CD14-positive monocyte (primary cell): Measurements from ENCODE around the genes SIGLEC8, ZNF613, ZNF350 and ZNF331.

- CAGE, long polyA plus RNA: no peak
Observed at GRCh38 chr19:51458114-51458837, at the start of gene SIGLEC8. Gene SIGLEC8, minus strand, starts transcription at chr19:51458454.

DNA sequence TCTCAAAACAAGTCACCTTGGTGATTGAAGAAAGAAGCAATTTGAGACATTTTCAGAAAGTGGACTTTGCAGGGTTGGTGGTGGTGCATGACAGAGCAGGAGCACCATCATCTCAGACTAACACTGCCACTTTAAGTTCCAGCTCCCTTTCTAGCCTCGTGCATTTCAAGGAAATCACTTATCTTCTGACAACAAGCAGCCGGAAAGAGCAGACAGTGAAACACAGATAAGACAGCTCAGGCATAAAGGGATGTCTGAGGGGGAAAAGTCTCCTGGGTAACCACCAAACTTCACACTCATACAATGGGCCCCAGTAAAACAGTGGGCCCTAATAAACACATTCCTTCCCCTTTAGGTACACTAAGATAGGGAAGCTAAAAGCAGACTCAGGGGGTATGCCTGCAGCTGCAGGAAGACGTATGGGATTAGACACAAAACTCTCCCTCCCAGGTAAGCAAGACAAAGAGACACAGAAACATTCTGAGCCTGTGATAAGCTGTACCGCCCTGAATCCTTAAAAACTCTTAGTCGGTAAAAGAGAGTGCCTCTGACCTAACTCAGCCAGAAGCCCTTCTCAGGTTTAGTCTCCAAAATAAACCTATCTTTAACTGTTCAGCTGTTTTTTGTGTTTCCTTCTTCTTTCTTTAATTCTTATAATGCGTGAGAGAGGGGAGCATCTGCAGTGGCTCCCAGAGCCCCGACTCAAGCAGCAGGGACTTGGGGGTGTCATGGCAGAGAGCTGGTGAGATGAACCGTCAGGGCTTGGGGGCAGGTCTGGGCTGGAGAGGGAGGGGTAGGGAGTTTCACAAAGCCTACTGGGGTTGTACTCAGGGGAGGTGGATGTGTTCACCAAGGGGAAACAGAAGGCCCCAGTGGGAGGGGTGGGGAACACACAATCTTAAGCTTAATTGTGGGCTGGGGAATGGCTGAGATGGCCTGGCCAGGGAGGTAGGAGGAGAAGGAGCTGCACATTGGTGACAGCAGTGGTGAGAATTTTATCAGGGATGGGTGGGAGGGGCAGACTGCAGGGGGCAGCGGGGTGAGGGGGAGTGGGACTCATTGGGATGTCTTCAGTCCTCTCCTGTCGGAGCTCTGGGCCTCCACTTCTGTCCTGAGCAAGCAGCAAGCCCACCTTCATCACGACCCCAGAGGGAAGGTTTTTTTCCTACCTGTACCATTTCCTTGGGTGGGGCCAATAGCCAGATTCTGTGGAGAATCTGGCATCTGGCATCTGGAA is 16.7 kb upstream of the SIGLEC6 start:
- CAGE, long polyA plus RNA: no peak

GRCh38 chr19:51761758-51762135 is 767 bp downstream of the FPR2 start:
- CAGE, long polyA plus RNA: no peak

DNA sequence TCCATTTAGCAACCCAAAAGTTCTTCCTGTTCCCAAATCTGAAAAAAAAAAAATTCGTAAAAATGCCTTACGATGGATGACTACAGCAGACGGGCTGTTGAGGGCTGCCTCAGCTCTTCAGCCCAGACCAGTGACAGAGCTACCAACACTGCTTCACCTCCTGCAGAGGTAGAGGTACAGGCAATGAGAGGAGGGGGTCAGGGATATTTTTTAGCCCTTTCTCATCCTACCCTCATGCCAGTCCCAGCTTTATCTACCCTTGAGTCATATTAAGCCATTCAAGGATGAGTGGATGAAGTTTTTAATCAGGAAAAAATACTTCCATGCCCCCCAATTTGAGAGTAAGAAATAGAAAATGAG is 7.2 kb downstream of the FPR3 start:
- CAGE, long polyA plus RNA: no peak

- CAGE, long polyA plus RNA: no peak
Observed at GRCh38 chr19:51805343-51805889, 10.5 kb downstream of the FPR3 start.

DNA sequence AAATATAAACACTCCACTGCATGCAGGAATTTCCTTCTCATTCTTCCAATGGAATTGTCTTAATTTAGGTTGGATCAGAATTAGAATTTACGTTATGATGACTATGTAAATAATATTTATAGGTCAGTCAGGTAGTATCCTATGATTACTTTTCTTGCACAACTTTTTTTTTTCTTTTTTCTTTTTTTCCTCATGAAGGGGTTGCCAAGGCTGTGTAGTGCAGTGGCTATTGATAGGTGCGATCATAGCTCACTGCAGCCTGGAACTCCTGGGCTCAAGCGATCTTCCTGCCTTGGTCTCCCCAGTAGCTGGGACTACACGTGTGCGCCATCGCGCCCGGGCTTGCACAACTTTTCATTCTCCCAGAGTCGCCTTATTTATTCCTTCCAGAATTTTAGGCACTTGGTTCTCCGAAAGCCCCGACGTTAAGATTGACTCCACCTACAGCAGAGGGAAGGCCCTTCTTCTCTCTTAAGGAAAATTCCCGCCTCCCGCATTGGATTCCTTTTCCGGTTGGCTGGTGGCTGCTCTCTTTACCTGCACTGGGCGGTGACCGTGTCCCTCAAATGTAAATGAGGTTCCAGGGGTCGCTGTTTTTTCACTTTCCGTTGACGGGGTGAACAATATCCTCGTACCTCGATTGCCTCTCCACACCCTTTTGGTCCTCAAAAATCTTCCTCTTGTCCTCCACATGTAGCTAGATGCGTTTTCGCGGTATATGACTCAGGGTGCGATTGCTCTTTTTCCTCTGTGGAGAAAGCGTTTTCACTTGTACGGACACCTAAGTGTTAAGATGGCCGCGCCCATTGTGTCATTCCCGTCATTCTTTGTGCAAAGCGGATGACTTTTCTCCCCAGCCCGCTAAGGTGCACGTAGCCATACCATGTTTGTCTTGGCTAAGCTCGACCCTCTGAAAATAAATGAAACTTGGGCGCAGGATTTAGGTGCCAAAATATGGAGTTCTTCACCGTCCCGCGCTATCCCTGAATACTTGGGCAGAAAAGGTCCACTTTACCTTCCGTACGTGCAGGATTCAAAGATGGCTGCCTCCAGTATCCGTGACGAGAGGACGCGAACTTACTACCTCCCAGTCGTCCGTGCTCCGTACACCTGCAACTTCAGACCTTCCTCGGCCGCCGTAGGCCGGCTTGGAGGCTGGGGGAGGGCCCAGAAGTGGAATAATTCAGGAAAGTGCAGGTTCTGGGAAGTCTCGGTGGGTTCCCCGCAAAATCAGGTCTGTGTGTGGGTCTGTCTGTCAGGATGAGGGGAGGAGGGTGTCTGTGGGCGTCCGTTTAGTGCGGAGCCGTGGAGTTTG is at the start of gene ZNF613:
Gene ZNF613 (plus strand): TSS at position 1,166 of the 1,315 bp plus-strand sequence.
- CAGE, long polyA plus RNA: no peak

GRCh38 chr19:51986090-51987221 is at the start of gene ZNF350:
Gene ZNF350, minus strand, starts transcription at chr19:51986840.
- CAGE, long polyA plus RNA: start-site peak on the minus strand at chr19:51986805-51986856, 44 and 51 reads in 2 replicates

DNA sequence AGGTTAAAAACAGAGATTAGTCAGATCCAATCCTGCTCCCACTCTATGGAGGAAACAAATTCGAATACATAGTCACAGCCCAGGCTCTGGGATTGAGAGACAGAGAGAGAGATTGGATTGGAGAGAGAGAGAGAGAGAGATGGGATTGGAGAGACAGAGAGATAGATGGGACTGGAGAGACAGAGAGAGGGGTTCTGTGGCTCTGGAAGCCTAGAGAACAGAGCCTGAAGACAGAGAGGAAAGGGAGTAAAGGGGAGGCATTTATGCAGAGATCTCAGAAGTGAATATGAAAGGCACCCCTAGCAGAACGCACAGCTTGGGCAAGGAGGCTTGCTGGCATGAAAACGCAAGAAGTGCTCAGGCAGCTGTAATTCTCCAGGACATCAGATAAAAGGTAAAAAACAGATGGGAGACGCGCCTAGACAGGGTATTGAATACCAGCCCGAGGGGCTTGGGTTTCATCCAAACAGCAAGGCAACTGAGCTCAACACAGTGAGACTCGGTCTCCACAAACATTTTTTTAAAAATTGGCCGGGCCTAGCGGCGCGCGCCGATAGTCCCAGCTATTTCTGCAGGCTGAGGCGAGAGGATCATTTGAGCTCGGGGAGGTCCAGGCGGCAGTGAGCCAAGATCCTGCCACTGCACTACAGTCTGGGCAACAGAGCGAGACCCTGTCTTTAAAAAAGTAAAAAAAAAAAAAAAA is 938 bp upstream of the PPP2R1A start:
- CAGE, long polyA plus RNA: no peak

- CAGE, long polyA plus RNA: no peak
Observed at GRCh38 chr19:52190771-52191013, 840 bp downstream of the PPP2R1A start.

GRCh38 chr19:52229337-52229836 is 39.5 kb downstream of the PPP2R1A start:
- CAGE, long polyA plus RNA: no peak

- CAGE, long polyA plus RNA: no peak
Observed at GRCh38 chr19:52269248-52269492, 217 bp upstream of the ZNF766 start.

DNA sequence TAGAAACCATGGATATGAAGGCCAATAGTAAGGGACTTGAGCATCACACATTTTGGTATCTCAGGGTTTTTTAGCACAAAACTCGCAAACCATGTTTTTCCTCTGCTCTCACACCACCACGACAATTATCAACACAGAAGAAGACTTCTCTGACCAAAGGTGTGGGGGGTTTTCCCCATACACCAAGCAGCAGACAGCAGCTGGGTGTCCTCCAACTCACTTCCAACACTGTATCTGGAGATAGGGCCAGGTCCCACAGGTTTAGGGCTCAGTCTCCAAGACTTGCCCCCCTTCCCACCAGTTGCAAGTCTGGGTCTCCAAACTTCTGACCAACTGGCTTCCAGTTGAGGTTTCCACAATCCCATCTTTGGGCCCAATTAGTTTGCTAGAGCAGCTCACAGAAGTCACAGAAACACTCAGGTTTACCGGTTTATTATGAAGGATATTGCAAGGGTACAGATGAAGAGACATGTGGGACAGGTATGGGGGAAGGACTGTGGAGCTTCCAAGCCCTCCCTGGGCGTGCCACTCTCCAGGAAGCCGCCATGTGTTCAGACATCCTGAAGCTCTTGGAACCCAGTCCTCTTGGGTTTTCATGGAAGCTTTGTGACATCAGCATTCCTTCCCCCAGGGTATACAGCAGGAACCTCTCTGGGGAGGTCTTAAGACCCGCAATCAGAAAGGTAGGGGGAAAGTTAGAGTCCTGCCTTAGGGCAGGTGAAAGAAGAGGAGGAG is 11.7 kb upstream of the ZNF480 start:
- CAGE, long polyA plus RNA: no peak

- CAGE, long polyA plus RNA: no peak
Observed at GRCh38 chr19:52299802-52300464, 3.0 kb downstream of the ZNF480 start.

- CAGE, long polyA plus RNA: no peak
Observed at GRCh38 chr19:52533846-52534302, 6.4 kb downstream of the ZNF808 start.

DNA sequence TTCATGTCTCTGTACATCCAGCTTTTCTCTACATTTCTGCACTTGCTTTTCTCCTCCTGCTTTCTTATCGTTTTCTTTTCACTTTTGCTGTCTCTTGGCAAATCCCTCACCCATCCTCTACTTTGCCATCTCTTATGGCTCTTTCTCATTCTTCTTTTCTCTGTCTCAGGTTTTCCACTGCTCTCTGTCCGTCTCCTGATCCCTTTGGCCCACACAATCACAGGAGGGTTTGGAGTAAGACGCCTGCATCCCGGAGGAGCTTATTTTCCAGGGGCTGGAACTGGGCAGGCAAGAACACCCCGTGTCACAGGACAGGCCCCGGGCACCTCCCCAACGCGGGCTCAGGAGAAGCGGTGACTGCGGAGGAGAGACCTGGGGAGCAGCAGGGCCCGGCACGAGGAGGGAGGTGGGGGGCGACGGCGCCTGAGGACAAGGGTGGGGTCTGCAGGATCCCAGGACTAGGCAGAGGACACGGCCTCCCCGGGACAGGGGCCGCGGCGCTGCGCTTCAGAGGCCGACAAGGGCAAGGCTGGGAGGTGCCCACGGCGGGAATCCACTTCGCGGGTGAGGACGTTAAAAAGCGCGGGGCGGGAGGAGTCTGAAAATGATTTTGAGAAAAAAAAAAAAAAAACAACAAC is 609 bp downstream of the ENSG00000269825 start:
- CAGE, long polyA plus RNA: no peak

DNA sequence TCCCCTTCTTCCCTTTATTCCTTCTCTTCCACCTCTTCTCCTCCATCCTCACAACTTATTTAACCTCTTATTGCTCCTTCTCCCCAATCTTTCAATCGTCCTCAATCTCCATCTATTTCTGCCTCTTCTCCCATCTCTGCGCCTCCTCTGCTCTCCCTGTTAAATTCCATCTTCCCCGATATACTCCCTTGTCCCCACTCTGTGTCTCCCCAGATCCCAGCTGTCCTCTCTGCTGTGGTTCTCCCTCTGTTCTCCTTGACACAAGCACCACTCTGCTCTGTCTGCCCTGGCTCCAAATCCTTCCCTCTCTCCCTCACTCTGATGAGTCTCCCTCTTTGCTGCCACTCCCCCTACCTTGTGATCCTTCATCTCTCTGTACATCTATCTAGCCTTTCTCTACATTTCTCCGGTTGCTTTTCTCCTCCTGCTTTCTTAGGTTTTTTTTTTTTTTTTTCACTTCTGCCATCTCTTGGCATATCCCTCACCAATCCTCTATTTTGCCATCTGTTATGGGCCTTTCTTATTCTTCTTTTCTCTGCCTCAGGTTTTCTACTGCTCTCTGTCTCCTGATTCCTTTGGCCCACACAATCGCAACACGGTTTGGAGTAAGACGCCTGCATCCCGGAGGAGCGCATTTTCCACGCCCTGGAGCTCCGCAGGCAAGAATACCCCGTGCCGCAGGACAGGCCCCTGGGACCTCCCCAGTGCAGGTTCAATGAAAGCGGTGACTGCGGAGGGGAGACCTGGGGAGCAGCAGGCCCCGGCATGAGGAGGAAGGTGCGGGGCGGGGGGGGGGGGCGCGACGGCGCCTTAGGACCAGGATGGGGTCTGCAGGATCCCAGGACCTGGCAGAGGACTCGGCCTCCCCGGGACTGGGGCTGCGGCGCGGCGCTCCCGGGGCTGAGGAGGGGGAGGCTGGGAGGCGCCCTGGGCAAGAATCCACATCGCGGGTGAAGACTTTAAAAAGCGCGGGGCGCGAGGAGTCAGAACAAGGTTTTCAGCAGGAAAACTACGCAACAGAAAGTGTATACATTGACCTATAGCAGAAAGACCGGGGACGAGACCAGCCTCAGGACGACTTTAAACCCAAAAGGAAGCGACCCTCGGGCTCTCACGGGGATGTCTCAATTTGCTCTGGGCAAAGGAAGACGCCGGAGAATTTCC is 711 bp downstream of the ZNF611 start:
- CAGE, long polyA plus RNA: no peak

- CAGE, long polyA plus RNA: no peak
Observed at GRCh38 chr19:53079472-53079973, 23.7 kb downstream of the ZNF160 start.

GRCh38 chr19:53094725-53095078 is 8.5 kb downstream of the ZNF160 start:
- CAGE, long polyA plus RNA: no peak

DNA sequence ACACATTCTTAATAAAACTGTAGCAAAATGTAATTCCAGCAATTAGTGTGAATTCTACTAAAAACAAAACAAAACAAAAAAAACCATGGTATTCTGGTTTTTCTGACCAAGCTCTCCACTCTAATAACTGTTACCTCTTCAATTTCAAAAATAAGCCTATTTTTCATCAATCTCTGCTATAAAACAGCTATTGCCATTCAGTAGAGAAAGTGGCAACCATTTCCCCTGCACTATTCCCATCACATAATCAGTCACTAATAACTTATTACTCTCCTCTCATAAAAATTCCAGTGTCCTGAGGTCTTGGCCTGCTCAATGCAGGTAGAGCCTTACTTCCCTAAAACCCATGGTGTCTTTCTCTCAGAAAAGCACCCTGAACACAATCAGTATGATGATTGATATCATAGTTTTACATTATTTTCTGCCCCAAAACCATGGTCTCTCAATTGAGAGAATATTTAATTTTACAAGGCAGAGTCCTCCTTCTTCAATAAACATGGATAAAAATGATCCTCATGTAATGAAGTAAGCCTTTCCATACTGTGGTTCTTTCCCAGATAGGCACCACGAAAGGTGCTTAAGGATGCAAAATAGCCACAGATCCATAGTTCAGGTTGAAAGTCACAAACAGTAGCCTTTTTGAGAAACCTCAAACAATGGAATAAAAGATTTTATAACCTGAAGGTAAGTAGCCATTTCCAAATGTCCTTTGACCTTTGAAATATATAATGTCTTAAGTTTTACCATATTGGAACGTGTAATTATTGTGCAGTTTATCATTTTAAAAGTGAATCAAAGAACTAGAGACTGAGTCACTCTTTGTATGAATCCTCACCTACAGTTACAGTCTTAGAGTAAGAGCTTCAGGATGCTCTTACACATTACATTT is 6.4 kb upstream of the ZNF415 start:
- CAGE, long polyA plus RNA: no peak

DNA sequence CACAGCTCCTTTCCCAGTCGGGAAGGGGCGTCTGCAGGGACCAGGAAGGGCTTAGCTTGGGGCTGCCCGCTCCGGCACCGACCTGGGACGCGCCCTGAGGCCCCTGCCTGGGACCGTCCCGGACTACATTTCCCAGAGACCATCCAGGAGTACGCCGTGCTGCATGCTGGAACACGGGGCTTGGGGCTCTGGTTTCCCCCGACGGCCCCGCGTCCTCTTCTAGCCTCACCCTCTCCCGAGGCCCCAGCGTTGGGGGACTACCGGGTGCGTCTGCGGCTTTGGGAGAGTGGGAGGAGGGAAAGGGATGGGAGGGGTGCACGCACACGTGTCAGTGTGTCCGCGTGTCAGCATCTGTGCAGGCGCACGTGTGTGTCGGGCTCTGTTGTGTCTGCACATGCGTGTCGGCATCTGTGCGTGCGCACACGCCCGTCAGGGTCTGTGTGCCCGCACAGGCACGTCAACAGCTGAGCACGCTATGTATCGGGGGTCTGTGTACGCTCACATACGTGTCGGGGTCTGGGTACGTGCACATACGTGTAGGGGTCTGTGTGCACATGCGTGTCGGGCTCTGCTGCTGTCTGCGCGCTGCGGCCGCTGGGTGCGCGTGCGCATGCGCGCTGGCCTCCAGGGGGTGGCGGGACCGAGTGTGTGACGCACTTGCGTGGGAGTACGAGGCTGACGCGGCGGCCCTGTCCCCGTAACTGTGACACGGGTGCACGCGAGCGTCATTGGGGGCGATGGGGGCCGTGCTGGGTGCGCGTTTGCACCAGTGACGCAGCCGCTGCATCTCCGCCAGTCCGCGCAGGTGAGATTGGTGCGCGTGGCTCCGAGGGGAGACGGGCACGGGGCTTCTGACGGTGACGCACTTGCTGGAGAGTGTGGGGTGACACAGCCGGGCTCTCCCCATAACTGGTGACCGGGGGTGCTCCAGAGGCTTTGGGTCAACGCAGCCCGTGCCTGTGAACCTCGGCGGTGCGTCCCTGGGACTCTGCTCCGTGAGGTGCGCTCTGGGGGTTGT is at the start of gene ZNF331:
Gene ZNF331 (plus strand): TSS at position 654 of the 1,018 bp plus-strand sequence.
- CAGE, long polyA plus RNA: no peak